GM12891 (cell line): ENCODE measurements around the gene GSG1.

DNA sequence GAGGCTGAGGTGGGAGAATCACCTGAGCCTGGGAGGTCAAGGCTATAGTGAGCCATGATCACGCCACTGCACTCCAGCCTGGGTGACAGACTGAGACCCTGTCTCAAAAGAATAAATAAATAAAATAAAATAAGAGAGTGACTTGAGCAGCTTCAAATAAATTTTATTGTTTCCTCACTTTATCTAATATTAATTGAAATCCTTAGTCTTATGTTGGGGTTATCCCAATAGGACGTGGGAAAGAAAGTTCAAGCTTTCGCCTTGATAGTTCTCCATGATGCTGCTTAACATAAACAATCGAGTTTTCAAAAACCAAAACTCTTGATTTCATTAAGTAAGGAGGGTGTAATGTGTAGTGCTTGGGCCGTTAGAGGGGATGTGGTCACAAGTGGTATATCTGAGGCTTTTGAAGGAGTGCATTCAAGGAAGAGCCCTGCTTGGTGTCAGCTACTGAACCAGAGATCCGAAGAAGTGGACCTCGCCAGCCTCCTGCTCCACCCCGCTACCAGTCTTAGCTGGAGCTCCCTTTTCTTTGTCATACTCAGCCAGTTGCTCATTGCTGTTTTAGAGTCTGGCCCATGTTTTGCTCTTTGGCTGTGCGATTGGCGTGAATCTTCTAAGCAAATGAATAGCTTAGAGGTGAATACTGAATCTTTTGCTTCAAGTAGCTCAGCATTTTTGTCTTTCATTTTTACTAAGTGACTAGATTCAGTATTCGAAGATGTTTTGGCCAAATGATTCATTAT is 19.4 kb downstream of the CDKN1B start:
- RRBS: no CpG with 5 or more reads among the region's 11 CpGs

GRCh38 chr12:12786426-12786605 is 857 bp downstream of the APOLD1 start:
- RRBS: no CpG with 5 or more reads among the region's 1 CpG

DNA sequence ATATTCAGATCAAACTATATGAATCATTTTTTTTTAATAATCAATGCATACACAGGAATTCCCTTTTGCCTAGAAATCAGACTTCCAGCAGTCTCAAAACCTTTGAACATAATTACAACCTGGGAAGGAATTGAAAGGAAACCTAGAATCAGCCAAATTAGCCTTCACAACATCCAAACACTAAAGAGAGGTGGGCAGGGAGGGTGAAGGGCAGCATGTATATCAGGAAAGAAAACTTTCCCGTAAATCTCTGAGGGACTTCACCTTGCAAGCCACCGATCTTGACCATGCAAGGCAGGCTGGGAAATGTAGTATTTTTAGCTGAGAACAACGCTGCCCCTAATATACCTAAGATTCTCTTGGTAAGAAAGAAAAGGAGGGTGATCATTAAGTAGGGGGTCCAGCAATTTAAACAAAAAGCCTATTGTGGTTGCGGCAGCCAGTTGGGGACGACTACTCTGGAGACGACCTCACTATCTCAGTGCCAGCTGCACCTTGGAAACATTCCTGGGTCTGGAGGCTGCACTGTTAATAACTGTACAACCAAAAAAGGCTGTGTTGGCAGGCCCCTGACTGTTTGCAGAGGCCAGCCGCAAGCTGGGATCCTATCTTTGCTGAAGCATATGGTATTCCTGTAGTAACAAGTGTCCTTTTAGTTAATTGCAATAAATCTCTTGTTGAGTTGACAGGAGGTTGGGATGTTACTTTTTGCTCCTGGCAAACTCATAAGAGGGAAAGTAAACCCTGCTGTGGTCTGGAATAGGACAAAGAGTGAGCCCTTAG is 6.3 kb downstream of the APOLD1 start:
- RRBS: no CpG with 5 or more reads among the region's 7 CpGs

GRCh38 chr12:12804649-12804877 is 8.6 kb upstream of the DDX47 start:
- RRBS: no CpG with 5 or more reads among the region's 2 CpGs

DNA sequence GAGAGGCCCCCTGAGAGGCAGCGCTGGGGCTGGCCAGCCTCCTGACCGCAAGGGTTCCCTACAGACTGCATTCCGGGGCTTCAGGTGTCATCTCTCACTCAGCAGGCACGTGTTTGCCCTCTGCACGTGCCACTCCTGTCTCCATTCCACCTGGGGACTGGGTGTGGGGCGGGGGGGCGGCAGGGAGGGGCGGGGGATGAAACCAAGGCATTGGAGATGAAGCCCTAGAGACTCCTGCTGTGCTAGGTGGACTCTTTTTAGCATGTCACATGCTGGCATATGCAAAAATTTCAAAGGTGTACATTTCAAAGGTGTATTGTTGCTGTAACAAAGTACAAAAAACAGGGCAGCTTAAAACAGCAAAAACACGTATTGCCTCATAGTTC is 5.9 kb upstream of the GPRC5A start:
- RRBS: no CpG with 5 or more reads among the region's 9 CpGs

GRCh38 chr12:12903385-12904452 is 12.4 kb downstream of the GPRC5A start:
- RRBS: no CpG with 5 or more reads among the region's 16 CpGs

DNA sequence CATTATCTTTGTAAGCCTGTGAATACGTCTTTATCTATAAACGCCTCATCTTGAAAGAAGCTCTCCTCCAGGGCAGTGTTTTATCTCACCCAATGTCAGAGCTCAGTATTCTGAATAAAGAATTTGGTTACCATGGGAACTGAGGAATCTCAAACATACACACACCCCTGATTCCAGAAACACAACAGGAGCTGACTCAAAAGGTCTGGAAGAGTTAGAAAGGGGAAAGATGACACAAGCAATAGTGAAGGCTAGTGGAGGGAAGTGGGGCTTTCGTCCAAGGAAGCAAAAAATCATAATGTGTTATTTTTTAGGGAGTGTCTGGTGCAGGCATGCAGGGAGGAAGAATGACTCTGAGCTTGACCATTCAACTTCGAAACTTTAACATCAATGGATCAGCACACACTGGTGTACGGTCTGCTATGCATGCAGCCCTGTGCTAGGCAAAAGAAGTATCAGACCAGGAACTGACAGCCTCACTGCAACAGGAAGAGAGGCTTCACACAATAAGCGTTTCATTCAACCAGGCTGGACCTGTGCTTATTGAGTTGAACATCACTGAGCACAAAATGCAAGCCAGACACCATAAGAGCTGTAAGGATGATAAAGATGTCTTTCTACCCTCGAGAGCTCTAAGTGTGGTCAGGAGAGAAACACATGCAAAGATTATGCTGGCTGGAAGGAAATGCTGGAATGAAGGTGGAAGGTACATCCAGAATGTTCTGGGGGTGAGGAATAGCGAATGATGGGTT is 20.2 kb downstream of the HEBP1 start:
- RRBS: no CpG with 5 or more reads among the region's 8 CpGs

- RRBS: no CpG with 5 or more reads among the region's 7 CpGs
Measured at GRCh38 chr12:13066434-13066926, 22.3 kb downstream of the FAM234B start.

- RRBS: no CpG with 5 or more reads among the region's 5 CpGs
Measured at GRCh38 chr12:13098465-13099022, 4.9 kb downstream of the GSG1 start.

DNA sequence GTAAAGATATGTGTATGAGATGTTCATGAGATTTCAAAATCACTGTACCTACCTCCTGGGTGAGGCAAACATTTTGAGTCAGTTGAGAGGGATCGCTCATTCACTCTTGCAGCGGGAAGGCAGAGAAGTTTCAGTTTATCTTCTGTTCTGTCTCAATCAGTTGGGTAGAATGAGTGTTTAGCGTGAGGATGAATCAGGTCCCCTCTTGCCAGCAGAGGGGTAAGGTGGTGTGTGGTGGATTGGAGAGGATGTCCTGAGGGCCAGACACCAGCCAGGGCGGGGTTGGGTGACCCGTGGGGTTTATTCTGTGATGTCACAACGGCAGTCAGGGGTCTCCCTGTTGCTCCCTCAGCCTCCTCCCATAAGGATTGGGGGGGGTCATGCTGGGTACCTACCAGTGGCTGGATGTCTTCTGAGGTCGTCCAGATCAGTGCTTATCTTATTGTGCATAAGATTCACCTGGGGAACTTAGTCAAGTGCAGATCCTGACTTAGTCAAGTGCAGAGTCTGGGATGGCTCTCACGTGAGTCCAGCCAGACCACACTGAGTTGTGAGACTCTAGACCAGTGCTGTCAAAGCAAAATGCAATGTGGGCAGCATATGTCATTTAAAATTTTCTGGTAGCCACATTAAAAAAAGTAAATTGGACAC is at the start of gene GSG1:
GSG1 (minus strand) TSS at position 255 of the 651 bp plus-strand sequence.
- RRBS: no CpG with 5 or more reads among the region's 8 CpGs

- RRBS: no CpG with 5 or more reads among the region's 7 CpGs
Measured at GRCh38 chr12:13116243-13116651, 12.8 kb upstream of the GSG1 start.

- RRBS: no CpG with 5 or more reads among the region's 3 CpGs
Measured at GRCh38 chr12:13194637-13195192, 1.8 kb upstream of the EMP1 start.

DNA sequence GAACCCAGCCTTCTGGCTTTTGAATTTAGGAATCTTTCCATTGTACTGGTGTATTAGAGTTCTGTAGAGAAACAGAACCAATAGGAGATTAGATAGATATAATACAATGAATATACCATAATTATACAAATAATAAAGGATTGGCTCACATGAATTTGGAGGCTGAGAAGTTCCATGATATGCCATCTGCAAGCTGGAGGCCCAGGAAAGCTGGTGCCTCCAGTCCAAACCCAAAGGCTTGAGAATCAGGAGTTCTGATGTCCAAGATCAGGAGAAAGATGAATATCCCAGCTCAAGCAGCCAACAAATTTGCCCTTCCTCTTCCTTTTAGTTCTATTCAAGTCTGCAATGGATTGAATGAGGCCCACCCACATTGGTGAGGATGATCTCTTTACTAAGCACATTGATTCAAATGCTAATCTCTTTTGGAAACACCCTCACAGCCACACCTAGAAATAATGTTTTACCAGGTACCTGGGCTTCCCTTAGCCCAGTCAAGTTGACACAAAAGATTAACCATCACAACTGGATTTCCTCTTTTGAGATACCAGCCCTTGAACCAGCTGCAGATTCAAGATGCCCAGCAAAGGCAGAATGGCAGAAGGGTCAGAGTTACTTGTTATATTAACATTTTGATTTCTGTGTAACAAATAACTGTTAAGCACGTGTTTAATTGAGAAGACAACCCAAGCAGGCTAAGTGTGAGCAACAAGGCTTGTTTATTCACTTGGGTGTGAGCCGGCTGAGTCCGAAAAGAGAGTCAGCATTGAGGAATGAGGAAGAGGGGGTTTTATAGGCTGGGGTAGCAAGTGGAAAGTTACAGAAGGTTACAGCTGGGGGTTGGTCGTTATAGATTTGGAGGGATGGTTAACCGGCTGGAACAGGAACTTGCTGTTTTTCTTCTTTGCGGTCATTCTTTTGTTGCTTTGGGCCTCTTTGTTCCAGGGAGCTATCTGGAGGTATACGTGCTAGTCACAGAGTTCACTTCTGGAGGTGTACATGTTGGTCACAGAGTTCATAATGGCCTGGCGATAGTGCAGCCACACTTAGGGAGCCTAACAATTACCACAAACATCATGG is 180.2 kb downstream of the EMP1 start:
- RRBS: no CpG with 5 or more reads among the region's 8 CpGs

DNA sequence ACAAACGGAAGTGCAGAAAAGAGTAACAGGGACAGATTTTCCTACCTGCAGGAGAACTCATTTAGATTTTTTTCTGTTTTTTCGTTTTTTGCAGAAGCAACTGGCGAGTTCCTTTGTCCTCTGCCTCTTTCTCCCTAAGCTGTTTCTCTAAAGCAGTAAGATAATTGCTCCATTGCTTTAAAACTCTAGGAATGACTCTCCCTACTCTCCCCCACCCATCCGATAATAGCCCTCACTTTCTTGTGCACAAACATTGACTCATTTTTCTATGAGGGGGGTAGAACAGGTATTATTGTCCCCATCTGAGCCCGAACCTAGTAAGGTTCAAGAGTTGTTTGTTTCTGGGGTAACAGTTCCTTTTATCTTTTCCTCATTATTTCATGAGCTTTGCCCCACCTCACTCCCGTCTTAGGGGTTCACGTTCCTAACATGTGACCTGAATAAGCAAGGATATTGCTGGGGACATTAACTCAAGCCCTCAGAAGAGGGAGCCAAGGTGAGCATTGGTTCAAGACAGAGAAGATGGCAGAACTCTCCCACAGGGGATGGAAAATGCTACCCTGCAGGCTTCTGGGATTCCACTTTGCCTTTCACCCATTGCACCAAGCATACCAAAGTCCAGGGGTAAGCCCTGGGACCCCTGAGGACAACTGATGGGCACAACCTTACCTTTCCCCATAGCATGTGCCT is 190.6 kb downstream of the EMP1 start:
- RRBS: no CpG with 5 or more reads among the region's 7 CpGs

GRCh38 chr12:13442958-13443534 is 246.5 kb downstream of the EMP1 start:
- RRBS: no CpG with 5 or more reads among the region's 2 CpGs

GRCh38 chr12:13536563-13537110 is 340.1 kb downstream of the EMP1 start:
- RRBS: no CpG with 5 or more reads among the region's 5 CpGs

DNA sequence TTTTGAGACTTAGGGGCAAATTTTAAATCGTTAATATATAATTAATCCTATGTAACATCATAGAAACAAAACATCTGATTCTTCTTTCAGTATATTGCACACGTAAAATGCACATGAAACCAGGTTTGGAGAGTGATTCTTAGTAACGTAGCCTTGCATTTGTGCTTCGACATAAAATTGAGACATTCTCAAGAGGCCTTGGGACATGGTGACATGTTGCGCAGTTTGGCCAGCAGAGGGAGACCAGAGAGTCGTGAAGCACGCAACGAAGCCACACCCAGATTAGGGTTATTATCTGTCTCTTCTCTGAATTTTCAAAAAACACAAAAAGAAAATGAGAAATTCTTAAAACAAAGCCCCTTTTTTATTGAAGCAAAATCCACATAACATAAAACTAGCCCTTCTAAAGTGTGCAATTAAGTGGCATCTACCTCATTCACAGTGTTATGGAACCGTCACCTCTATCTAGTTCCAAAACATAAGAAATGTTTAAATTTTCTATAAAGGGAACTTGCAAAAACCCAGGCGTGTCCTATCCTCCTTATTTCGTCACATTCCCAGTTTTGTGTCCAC is 108.9 kb upstream of the ATF7IP start:
- RRBS: no CpG with 5 or more reads among the region's 11 CpGs

- RRBS: no CpG with 5 or more reads among the region's 8 CpGs
Measured at GRCh38 chr12:14284240-14284778, 81.2 kb upstream of the ATF7IP start.

DNA sequence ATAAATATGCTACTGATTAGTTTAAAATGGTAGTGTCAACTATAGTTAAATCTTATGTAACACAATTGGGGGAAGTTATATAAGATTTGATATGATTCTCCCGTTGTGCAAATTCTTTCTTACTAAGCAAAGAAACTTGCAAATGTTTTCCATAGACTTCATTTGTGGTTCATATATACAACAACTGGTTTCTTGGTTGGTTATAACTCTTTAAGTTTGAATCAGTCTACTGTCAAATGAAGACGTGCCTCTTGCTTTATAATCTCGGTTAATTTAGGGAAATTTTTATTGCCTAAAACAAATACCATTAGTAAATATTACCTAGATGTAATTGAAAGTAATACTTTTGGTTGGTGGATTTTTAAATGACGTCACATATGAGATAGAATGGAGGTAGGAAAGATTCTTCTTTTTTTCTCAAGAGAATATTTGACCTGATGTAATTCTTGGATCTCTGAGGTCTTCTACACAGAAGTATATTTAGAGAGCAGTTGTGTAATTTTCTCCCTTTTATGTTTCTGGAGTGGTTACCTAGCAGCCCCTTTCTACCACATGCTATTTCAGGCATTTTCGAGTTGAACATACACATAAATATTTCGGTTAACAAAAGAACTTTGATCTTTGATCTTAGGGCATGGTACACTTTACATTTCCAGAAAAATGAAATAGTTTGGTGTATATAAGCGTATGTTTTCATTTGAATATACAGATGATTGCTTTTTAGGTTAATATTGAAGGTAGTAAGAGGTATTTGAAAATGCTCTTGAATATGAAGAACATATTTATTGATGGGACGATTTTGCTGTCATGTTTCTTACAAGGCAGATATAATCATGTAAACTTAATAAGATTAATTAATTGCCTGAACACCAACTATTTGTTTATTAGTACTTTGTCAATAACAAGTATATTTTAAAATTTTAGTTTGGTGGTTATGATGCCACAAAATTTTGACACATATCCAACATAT is 1.8 kb downstream of the ATF7IP start:
- RRBS: no CpG with 5 or more reads among the region's 8 CpGs

- RRBS: no CpG with 5 or more reads among the region's 6 CpGs
Measured at GRCh38 chr12:14394277-14395476, 29.2 kb downstream of the ATF7IP start.